Heart right ventricle (tissue), 2 donors: Measurements from ENCODE around the gene AMFR.

DNA sequence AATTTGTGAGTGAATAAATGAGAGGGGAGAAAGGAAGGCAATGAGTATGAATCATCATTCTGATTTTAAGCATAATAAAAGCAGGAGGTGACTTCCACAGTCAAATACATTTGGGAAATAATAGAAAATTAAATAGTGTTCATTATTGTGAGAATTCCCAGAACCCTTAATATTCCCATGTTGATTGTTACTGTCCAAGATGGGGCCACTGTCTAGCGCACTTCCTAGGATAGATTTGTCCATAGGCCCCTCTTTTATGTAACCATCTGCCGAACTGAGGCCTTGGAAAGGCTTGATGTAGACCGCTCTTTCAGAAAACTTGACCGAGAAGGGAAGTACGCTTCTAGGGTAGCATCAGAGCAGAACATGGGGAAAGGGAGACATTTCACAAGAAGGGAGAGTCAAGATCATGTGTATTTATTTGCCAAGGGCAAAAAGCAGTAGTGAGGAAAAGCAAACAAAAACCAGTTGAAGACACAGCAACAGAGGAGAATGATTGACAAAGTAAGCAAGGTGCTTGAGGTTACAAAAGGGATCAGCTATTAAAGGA, 288.7 kb downstream of the IRX3 start:
- PRO-cap, 2 experiments = no peak in any of the 2 experiments

DNA sequence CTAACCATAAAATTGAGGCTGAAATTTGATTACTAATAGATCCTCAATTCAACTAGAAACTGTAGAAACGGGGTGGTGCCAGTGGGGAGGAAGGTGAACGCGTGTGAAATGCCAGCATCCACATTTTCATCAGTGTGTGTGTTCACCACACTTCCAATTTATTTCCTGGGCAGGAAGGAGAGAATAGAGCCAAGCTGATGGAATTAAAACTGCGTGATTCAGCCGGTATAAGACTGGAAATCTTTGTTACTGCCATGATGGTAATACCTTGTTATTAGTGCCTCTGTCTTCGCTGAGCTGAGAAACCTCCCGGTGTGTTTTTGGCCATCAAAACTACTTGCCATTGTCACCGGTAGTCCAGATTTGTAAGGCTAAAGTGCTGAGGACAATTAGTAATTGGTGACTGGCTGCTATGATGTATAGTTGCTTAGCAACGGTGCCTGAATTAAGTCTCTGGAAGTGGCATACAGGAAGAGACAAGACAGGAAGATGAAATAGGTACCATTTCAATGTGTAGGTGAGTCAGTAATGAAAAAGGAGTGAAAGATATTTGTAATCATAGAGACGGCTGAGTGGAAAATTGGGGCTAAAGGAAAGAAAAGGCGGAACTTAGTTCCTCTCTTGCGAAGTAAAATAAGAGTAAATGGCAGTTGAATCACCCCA, 232.2 kb downstream of the IRX3 start:
- PRO-cap, 2 experiments = no peak in any of the 2 experiments

DNA sequence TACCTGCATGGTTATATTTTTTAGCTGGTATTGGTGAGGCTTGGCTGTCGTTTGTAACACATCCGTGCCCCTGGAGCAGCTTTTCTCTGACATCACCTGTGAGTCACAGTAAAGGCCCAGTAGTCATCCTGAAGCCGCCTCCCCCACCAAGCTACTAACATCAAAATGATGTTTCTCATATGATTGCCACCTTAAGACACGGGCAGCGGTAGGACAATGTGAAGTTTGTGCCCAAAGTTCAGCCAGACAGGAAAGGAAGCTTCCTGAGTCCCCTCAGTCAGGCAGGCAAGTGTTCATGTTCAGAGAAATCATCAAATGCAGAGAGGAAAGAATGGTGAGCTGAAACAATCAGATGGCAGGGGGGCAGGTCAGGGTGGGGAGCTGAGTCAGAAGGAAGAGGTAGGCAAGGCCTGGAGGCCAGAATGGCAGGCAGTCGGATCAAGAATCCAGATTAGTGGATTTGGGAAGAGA, 209.2 kb downstream of the IRX3 start:
- PRO-cap, 2 experiments = no peak in any of the 2 experiments

GRCh38 chr16:54194341-54194900, 92.2 kb downstream of the IRX3 start:
- PRO-cap, 2 experiments = no peak in any of the 2 experiments

DNA sequence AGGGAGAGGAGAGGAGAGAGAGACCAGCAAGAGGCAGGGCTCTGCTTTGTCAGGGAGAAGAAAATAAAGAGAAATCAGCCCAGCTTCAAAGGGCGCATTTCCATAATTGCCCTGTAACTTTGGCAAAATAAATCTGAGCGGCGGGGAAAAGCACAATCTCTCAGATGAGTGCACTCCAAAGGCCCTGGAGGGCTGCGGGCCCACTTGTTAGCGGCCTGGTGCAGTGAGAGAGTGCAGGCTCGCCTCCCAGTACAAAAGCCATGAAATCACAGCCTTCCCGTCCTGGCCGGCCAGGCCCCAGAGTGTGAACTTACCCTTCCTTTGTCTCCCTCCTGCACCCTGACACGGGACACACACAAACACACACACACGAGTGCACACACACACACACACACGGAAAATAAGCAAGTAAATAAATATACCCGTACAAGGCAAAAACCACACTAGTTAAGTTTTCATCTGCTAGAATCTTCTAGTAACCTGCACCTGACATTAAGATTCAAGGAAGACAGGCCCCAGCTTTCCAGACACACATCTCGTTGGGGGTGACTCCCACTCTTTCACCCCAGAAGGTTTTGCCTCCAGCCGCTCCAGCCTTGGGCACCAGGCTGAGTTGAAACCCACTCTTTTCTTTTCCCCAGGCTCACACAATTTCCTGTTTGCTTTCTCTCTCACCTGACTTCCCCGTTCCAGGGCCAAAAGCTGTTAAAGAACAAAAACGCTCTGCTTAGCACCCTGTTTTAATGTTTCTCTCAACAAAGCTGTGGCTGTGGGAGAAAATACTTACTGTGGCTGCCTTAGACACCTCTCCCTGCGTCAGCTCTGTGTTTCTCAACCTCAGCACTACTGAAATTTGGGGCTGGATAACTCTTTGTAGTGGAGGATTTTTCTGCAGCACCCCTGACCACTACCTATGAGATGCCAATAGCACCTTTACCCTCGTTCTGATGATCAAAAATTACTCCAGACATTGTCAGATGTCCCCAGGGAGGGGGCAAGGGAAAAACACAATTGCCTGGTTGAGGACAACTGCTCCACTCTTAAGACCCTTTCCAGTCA, 8.4 kb downstream of the IRX3 start:
- PRO-cap, 2 experiments = no peak in any of the 2 experiments

- PRO-cap, 2 experiments = peak in 1 of 2 experiments; most common plus-strand start chr16:54282606 (in 1); most common minus-strand start chr16:54282452 (in 1)
These were observed 4.2 kb downstream of the IRX3 start for GRCh38 chr16:54282064-54283027.

- PRO-cap, 2 experiments = no peak in any of the 2 experiments
These were observed 3.0 kb upstream of the IRX3 start for GRCh38 chr16:54289515-54290051.

- PRO-cap, 2 experiments = peak in 1 of 2 experiments; most common plus-strand start chr16:54402541 (in 1)
These were observed 115.8 kb upstream of the IRX3 start for GRCh38 chr16:54402472-54402671.

DNA sequence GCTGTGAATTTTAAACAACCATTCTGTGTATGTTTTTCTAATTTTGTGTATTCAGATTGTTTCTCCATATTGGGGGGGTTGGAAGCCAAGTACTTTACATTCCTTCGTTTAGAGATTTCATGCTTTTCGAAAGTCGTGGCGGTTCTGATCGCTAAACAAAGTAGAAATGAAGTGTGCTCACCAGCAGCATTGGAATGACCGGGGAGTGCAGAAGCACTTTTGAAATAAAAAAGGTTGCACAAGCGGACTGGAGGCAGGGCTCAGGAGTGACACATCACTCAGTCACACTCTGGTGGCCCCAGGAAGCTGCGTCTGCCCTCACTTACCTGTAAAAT, 278.9 kb upstream of the IRX5 start:
- PRO-cap, 2 experiments = no peak in any of the 2 experiments

DNA sequence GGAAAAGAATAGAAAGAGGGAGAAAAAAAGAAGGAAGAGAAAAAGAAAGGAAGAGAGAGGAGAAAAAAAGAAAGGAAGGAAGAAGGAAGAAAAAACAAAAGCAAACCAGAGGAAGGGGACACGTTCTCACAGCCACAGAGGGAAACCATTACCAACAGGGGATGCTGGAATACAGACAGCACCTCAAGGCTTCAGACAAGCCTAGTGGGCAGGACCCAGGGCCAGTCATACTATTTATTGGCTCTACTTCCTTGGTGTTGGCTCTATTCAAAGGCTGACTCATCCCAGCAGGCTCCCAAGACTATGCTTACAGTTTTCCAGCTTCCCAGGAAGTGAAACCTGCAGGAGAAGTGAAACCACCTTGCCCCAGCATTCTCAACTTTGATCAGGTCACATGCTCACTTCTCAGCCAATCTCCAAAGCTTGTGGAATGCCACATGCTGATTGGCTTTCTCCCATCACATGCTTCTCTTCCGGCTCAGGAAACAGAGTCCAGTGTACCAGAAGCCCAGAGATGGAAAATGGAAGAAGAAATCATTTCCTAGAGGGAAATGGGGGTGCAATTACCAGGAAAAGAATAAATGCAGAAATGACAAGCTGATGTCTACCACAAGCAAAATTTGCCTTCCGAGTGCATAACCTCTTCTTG, 273.3 kb upstream of the IRX5 start:
- PRO-cap, 2 experiments = no peak in any of the 2 experiments

GRCh38 chr16:54714767-54715258, 215.9 kb upstream of the IRX5 start:
- PRO-cap, 2 experiments = no peak in any of the 2 experiments

DNA sequence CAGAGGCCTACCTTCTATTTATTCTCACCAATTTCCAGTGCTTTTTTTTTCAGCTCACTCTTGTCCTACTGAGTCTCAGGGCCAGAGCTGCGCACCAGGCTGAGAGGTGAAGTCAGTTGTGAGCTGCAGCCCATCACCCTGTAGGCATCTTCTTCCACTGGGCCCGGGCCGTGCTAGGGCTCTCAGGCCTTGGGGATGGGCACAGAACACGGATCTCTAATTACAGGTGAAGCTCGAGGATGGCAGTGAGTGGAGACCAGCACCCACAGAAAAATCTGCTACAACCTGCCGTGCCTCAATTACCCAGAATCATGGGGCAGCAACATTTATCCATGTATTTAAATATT, 82.1 kb downstream of the IRX5 start:
- PRO-cap, 2 experiments = no peak in any of the 2 experiments

DNA sequence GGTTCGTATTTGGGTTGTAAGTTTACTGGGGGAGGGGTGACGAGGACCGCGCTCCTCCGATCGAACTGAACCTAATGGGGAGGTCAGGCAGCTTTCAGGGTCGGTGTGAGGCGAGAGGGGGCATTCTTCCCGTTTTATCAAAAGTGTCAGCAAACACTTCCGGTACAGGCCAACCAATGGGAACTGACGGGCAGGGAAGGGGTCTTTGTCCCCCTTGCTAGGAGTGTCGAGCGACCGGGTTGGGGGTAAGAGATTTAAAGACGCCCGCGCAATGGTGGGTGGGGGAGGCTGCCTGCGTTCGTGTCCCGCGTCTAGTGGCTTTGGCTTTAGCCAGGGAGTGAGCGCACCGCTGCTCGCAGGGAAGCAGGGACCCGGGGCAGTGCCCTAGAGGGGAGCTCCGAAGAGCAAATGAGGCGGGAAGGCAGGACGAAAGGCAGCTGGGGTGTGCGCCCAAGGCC, 7.1 kb downstream of the IRX6 start:
- PRO-cap, 2 experiments = peak in 1 of 2 experiments; most common plus-strand start position 346 of the sequence (in 1); most common minus-strand start position 107 of the sequence (in 1)

DNA sequence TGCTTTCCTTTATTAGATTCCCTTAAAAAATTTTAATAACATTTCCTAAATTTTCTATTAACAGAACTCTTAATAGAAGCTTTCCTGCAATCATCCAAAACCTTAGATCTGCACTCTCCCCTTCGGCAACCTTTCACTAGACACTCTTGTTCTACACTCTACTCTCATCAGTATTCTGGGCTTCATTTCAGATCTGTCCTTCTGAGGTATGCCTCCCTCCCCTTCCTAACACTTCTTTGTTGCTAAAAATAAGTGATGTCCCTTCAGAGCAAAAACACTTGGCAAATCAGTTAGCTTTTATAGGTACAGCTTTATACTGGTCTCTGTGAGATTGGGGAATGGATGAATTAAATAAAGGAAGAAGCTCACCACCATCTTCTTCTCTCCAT, 28.2 kb upstream of the GNAO1 start:
- PRO-cap, 2 experiments = peak in 1 of 2 experiments; most common minus-strand start position 138 of the sequence (in 1)

- PRO-cap, 2 experiments = peak in 2 of 2 experiments; most common minus-strand start chr16:56191048 (in 1)
These were observed 481 bp upstream of the GNAO1 start for GRCh38 chr16:56190863-56191153.

DNA sequence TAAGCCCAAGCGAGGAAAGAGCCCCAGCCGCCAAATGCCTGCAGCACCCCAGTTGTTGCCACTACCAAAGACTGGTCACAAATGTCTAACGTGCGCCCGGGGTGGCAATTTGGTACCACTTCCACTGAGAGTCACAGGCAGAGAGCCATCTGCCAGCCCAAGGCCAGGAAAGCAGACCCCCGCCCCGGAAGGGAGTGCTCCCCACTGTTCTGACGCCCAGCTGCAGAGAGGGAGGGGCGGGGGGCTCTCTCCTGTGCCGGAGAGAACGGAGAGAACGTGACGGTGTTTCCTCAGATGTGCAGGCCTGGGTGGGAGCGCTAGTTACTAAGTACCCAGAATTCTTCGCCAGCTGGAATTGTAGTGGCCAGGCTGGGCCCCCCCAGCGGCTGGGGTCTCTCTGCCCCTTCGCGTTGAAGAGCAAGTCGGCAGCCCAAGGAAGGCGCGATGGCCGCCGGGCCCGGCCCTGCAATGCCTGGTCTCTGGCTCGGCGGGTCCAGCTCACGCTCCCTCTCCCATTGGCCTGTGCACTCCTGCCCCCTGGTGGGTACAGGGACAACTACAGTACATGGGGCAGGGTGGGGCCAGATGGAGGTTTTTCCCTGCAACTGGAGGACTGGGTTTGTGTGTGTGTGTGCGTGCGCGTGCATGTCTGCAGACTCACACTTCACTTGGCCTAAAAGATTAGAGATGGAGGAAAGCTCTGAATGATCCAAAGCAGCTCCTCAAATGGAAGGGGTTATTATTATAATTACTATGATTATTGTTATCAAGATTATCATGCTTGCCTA, 107.2 kb downstream of the AMFR start:
- PRO-cap, 2 experiments = peak in 1 of 2 experiments; most common minus-strand start position 470 of the sequence (in 1)

DNA sequence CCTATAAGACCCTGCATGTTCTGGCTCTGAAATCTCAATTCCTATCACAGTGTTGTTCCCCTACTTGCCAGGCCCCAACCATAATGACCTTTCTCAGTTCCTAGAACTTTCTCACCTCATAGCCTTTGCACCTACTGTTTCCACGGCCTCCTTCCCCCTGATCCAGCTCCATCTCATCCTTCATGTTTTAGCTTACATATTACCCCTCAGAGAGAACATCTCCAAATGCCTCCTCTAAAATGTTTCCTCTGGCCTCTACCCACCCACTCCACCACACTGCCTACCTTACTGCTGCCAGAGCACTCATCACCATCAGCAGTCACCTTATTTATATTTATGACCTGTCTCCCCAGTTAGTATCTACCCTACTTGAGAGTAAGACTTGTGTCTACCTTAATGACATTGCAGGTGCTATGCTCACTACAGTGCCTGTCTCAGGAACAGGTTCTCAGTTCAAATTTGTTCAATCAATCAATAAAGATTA, 41.3 kb downstream of the AMFR start:
- PRO-cap, 2 experiments = no peak in any of the 2 experiments

DNA sequence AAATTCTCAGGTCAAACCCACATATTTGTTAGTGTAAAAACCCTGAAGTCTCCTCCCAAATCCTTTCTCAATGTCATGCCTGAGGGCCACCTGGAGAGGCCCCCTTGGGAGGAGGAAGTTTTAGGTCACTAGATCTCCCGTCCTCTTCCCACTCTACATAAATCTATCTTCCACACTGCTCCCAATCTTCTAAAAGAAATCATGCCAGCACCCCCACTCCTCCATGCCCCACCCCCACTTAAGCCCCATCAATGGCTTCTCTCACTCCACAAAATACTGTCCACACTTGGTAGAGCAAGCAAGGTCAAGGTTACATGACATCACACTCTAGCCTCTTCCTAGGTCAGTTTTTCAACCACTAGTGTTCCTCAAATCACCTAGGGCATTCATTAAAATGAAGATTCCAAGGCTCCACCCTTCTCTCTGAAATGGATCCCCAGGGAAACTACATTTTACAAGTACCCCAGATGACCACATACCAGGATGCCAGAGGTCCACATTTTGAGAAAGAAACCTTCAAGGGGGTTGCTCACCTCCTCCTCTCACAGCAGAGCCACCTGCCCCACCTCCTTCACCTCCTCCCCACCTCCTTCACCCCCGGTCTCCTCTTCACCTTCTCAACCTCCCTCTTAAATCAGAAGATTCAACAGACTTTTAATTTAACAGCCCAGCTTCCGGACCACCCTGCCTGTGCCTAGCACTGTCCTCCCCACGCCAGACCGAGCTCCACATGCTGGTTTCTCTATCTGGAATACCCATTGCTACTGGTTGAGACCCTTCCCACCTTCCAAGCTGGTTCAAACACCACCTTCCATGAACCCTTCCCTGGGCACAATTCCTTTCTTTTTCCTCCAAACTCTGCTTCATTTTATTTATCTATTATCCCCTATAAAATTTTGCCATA, 3.2 kb downstream of the AMFR start:
- PRO-cap, 2 experiments = no peak in any of the 2 experiments

- PRO-cap, 2 experiments = peak in 2 of 2 experiments; most common plus-strand start chr16:56425650 (in 1); most common minus-strand start chr16:56425477 (in 1)
These were observed at the start of gene AMFR for GRCh38 chr16:56424758-56425950. Gene AMFR, minus strand, starts transcription at chr16:56425545.

GRCh38 chr16:56611321-56612114, 3.1 kb downstream of the MT2A start:
- PRO-cap, 2 experiments = no peak in any of the 2 experiments